M059J (cell line): ENCODE results near the genes FGF8 and LDB1.

GRCh38 chr10:100996670-100997376 is 2.8 kb upstream of the LZTS2 start:
- RAMPAGE, long total RNA = no peak

DNA sequence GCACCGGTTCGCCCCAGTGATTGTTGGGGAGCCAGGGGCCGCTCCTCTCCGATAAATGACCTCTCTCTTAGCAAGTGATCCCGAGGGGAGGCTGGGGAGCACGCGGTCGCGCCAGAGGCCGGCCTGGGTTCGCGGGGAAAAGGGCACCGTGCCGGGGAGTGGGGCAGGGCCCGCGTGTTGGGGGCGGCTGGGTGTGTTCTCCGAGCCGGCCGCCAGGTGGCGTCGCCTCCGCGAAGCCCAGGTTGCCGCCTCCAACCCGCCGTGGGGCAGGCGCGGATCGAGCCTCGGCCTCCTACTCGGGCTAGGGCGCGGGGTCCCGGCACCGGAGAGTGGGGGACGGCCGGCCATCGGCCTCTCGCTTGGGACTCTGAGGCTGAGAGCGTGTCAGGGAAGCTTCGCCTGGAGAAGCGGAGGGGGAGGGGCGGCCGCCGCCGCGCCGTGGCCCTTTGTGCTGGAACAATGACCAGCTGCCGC is 516 bp upstream of the LZTS2 start:
- RAMPAGE, long total RNA = no peak

GRCh38 chr10:101005192-101005774 is 5.7 kb downstream of the LZTS2 start:
- RAMPAGE, long total RNA = no peak

DNA sequence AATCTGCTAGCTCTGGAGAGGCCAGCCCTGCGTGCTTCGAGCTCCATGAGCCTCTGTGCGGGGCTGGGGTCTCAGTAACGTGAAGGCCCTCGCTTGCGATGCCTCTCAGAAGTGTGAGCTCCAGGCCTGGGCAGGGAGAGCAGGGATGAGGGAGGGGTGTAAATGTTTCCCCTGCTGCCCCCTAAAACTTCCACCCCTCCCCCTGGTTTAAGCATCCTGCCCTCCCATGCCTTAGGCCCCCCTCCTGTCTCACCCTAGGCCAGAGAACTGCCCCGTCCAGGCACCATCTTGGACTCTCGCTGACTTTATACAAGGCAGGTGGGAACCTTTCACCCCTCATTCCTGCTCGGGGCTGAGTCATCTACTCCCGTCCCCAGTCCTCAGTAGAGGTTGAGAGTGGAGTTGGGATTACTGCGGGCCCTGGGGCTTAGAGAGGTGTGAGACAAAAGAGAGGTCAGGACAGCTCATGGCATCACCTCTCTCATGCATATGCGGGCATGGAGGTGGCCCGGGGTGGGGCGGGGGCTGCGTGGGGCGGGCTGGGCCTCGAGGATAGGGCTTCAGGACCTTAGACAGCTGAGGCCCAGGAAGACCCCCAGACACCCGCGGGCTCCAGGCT is 561 bp downstream of the PDZD7 start:
- RAMPAGE, long total RNA = no peak

DNA sequence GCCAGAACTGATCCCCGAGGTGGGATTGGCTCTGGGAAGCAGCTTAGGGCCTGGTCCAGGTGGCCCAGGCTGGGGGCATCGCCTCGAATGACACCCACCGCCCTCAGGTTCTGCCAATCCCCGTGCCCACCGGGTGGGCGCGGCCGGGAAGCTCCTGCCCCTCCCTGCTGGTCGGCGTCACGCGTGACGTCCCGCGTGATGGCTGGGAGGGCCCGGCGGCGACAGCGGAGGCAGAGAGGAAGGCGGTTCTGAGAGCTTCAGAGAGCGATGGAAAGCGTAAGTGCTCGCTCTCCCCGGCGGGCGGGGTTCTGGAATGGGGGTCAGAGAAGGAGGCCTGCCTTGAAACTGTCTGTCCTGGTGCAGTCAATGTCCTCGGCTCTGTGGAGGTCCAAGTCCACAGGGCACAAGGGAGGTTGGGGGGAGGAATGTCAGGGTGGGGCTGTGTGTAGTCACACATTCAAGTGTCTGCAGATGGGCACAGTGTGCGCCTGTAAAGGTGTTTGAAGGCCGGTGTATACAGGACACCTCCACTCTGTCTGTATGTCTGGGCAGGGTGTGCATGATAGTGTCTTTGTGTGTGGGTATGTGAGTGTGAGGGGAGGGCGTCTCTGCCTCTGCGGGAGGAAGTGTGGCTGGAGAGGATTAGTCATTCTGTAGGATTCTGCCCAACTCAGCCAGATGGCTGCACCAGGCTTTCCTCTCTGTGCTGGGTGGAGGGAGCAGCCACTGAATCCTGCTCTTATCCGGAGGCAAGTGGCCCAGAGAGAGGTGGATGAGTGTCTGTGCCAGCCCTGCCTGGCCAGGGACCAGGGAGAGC is 1.4 kb downstream of the SFXN3 start:
- RAMPAGE, long total RNA = start-site peak on the plus strand centred at position 219 of the sequence, 66 bp wide, 19 and 12 reads in 2 replicates

DNA sequence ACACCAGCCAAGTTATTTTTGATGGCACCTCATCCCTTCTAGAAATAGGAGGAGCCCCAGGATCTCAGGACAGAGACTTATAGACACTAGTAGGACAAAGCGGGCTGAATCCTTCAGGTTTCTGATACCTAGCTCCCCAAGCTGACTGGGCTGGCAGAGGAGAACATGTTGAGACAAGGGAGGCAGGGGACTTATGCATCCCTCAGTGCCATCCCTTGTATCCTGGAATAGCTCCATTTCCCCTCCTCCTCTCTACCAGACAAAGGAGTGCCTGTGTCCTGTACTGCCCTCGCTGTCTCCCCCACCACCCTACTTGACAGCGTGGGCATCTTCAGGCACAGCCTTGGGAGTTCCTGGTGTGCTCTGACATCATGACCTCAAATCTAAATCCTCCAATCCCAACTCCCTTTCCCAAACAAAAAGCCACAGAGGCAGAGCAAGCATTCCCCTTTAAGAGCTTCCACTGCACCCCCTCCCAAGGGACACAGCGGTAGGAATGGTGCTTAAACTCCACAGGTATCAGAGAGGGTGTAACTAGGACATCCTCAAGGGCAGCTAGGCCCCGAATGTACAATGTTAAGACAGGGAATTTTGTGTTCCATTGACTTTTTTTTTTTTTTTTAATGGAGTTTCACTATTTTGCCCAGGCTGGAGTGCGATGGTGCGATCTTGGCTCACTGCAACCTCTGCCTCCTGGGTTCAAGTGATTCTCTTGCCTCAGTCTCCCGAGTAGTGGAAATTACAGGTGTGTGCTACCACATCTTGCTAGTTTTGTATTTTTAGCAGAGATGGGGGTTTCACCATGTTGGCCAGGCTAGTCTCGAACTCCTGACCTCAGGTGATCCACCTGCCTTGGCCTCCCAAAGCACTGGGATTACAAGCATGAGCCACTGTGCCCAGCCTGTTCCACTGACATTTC is 9.2 kb downstream of the SFXN3 start:
- RAMPAGE, long total RNA = no peak

DNA sequence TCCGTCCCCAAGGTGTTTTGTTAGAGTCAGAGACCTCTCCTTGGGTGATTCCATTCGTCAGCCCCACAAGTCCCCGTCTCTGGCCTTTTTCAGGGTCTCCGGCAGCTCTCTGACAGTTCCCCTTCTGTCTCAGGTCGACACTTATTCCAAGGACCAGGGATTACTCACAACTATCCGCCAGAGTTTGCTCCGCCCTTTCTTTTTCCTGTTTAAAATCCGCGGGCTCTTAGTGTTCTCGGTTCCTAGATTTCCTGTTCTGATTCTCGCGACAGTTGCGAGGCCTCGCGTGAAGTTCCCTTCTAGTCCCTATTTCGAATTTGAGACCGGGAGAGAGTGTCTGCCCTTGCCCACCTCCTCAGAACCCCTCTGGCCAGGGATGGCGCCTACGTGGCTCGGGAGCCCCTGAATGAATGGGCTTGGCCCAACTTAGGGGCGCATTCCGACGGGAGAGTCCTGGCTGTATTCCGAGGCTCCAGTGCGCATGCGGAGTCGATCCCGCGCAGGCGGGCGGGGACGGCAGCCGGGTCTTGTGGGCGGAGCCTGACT is 1.2 kb upstream of the KAZALD1 start:
- RAMPAGE, long total RNA = no peak

GRCh38 chr10:101063266-101064117 is 1.7 kb downstream of the KAZALD1 start:
- RAMPAGE, long total RNA = no peak

- RAMPAGE, long total RNA = no peak
These were observed 9.4 kb downstream of the TLX1 start for GRCh38 chr10:101140280-101141097.

GRCh38 chr10:101230230-101230503 is 904 bp upstream of the LBX1 start:
- RAMPAGE, long total RNA = no peak

- RAMPAGE, long total RNA = no peak
These were observed 15.1 kb upstream of the LBX1 start for GRCh38 chr10:101244186-101244960.

DNA sequence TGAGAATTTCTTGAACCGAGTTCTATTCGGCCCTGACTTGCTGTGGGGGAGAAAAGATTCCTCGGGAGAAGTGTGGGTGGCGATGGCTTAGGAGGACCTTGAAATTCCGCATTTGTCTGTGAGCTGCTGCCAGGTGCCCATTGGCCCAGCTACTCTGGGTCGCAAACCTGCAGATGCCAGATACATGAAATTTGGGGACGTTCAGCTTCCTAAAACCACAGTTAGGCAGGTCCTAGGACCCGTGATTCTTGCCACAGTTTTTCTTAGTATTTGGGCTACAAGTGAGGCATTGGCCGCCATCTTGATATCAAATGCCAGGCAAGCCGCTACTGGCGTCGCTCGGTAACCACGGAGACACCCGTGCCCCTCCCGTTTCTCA is 533 bp upstream of the BTRC start:
- RAMPAGE, long total RNA = no peak

DNA sequence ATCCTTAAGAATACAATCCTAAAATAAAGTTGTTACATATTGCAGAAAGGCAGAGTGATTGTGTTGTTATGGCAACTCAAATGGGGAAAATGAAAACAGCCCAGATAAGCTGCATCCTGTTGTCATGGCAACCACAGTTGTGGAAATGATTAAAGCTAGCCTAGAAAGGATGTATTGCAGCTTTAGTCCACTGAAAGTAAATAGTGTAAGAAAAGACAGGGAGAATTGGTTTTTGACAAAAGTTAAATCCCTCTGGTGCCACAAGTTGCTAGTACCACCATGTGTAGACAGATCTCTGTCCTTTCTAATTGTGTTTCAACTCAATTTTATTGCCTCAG is 43.2 kb downstream of the BTRC start:
- RAMPAGE, long total RNA = no peak

DNA sequence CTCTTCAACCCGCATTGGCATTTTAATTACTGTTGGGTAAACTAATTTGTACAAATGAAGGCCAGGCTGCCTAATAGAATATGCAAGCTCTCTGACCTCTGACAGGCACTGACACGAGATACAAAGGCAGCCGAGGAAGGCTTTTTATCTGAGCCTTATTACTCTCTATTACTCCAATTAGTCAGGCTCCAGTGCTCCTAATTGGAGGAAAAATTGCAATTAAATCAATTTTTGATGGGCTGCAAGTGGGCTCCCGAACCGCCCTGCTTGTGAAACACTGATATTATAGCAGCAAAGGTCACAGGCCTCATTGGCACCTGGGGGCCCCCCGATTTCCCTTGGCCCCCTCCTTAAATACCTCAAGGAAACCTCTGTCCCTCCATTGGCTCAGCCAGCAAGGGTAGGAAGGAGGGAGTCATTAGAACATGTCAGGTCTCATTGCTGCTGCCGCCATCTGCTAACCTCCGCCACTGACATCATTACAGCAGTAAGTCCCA is 42.0 kb downstream of the DPCD start:
- RAMPAGE, long total RNA = no peak

DNA sequence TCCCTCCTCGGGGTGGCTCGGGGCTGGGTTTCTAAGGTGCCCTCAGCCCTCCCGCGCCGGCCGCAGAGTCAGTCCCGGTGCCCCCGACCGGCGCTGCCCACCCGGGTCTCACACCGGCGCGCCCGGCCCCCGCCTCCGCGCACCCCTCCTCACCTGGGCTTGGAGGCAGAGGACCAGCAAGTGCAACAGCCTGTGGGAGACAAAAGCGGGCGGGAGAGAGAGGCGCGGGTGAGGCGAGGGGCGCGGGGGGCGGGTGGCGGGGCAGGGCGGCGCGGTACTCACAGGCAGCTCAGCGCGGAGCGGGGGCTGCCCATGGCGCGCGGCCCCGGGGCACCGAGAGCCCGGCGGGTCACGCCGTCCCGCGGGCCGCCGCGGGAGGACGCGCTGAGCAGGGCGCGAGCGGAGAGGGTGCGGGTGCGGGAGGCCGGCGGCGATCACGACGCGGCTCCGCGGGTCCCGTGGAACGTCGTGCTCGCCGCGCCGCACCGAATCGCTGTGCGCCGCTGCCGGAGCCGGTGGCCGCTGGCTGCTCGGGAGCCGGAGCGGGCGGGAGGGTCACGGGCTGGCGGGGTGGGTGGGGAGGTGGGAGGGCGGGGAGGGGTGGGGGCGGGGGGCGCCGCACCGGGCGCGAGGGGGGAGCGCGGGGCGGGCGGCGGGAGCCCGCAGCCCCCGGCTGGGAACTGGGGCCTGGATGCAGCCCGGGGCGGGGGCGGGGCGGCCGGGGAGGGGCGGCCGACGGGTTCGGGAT is at the start of gene FGF8:
FGF8 (minus strand) TSS at position 528 of the 748 bp plus-strand sequence.
- RAMPAGE, long total RNA = no peak

GRCh38 chr10:101779049-101779587 is 3.2 kb upstream of the FGF8 start:
- RAMPAGE, long total RNA = no peak

GRCh38 chr10:101784796-101785568 is 1.7 kb upstream of the NPM3 start:
- RAMPAGE, long total RNA = no peak

DNA sequence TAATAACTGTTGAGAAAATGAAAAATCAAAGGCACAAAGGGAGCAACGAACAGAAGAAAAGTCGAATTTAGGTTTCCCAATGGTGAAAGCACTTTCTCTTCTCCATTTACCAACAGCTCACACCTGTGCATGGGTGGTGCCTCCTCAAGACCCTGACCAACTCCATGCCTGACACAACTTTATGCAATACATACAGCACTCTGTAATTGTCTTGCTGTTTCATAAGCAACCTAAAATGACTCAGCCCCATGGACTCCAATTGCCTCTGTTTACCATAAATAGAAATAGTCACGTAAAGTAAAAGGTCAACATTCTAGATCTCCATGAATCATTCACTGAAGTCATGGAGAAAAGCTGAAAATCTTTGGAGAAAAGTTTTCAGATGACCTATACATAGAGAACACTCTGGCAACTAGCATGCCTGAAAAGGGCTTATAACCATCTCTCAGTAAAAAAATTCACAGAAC is 95.6 kb upstream of the KCNIP2 start:
- RAMPAGE, long total RNA = no peak

DNA sequence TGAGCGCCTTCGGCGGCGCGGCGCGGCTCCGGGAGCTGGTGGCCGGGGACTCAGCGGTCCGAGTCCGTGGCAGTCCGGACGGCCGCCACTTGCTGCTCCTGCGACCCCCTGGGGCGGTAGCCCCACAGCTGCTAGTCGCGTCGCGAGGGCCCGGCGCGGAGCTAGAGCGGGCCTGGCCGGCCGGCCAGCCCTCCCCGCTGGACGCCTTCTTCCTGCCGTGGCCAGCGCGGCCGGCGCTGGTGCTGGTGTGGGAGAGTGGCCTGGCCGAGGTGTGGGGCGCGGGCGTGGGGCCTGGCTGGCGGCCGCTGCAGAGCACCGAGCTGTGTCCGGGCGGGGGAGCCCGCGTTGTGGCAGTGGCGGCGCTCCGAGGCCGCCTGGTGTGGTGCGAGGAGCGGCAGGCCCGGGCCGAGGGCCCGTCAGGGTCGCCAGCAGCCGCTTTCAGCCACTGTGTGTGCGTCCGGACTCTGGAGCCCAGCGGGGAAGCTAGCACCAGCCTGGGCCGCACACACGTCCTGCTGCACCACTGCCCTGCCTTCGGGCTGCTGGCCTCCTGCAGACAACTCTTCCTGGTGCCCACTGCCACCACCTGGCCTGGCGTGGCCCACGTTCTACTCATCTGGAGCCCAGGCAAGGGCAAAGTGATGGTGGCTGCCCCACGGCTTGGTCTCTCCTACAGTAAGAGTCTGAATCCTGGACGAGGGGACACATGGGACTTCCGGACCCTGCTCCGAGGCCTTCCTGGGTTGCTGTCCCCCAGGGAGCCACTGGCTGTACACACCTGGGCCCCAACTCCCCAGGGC is 563 bp downstream of the HPS6 start:
- RAMPAGE, long total RNA = no peak

GRCh38 chr10:102120041-102121004 is at the start of gene LDB1:
LDB1 (minus strand) TSS chr10:102120368.
- RAMPAGE, long total RNA = no peak